HTERT-HM (cell line): Measurements from ENCODE around the genes RTEL1 and ZNF512B.

DNA sequence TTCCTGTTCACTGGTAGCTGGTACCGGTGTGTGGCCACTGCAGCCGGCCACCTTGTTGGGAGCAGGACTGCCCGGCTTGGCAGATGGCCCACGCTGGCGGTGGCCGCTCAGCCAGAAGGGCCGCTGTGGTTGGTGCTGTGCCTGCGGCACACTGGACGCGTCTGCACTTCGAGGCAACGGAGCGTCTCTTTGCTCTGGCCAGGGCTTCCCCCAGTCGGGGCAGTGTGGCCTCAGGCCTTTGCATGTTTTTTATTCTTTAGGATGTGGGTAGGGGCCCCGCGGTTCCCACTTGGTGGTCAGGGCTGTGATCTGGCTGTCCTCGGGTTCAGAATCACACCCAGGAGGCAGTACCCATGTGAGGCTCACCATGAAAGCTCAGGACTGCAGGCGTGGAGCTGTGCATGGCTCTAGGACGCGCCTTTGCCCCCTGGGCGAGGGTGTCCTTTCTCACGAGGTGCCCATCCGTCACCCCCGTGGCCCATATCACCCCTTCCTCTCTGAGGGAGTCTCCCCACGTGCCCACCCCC is 9.9 kb upstream of the COL20A1 start:
- RRBS, result 89% methylated on average over 1 of the region's 25 CpGs

GRCh38 chr20:63364199-63364671 is 3.1 kb upstream of the CHRNA4 start:
- RRBS, result 14% methylated on average over 3 of the region's 14 CpGs

DNA sequence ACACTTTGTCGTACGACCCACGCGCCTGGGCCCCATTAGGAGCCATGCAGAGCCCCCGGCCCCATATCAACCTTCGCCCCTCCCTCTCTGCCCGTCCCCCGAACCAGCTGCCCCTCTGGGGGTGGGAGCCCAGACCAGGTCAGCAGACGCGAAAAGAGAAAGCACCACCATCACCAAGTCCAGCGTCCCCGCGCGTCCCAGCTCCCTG is 44.5 kb downstream of the KCNQ2 start:
- RRBS, result no CpG with 5 or more reads among the region's 14 CpGs

GRCh38 chr20:63456842-63457387 is 15.5 kb downstream of the KCNQ2 start:
- RRBS, result 18% methylated on average over 2 of the region's 30 CpGs

- RRBS, result 81% methylated on average over 10 of the region's 27 CpGs
These were observed 545 bp downstream of the FNDC11 start for GRCh38 chr20:63554328-63555080.

- RRBS, result 71% methylated on average over 5 of the region's 16 CpGs
These were observed 6.2 kb downstream of the HELZ2 start for GRCh38 chr20:63567777-63568331.

DNA sequence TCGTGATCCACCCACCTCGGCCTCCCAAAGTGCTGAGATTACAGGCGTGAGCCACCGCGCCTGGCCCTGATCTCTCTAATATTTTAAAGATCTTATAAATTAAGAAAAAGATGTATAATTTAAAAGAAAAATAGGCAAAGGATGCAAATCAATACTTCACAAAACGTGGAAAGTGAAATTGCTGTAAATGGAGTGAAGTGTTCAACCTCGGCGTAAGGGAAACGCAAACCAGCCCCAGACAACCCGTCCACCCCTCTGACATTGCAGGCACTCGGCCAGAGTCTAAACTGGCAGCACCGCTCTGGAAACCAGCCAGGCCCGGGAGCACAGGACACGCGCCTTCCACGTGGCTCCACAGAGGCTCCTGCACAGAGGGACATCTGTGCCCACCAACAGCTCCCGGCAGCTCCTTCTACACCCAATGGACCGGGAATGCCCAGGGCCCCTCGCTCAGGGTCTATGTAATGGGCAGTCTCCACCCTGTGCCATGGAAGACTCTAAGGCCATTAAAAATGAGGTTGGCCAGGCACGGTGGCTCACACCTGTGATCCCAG is 3.2 kb upstream of the HELZ2 start:
- RRBS, result 57% methylated on average over 5 of the region's 20 CpGs

DNA sequence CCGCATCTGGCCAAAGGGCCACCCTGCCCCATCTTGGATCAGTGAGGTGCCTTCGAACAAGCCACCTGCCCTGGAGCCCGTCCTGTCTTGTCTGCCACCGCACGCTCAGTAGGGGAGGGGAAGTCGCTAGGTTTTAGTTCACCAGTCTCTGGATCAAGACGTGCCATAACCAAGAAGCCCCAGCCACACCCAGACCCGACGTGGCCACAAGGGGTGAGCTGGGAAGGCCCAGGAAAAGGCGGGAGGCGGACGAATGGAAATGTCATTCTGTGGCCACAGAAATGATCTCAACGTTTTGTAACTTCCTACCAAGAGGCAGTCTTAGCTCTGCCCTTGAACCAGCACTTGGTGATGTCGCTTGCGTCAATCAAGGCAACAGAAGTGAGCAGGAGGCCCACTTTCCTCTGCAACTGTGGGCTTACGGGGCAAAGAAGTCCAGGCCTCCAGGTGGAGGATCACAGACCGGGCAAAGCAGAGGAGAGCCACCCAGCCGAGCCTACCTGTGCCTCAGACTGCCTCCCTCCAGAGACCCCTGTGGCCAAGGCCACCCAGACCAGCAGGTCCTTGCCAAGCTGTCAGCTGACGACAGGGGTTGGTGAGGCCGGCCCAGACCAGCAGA is 14.5 kb downstream of the GMEB2 start:
- RRBS, result no CpG with 5 or more reads among the region's 20 CpGs

DNA sequence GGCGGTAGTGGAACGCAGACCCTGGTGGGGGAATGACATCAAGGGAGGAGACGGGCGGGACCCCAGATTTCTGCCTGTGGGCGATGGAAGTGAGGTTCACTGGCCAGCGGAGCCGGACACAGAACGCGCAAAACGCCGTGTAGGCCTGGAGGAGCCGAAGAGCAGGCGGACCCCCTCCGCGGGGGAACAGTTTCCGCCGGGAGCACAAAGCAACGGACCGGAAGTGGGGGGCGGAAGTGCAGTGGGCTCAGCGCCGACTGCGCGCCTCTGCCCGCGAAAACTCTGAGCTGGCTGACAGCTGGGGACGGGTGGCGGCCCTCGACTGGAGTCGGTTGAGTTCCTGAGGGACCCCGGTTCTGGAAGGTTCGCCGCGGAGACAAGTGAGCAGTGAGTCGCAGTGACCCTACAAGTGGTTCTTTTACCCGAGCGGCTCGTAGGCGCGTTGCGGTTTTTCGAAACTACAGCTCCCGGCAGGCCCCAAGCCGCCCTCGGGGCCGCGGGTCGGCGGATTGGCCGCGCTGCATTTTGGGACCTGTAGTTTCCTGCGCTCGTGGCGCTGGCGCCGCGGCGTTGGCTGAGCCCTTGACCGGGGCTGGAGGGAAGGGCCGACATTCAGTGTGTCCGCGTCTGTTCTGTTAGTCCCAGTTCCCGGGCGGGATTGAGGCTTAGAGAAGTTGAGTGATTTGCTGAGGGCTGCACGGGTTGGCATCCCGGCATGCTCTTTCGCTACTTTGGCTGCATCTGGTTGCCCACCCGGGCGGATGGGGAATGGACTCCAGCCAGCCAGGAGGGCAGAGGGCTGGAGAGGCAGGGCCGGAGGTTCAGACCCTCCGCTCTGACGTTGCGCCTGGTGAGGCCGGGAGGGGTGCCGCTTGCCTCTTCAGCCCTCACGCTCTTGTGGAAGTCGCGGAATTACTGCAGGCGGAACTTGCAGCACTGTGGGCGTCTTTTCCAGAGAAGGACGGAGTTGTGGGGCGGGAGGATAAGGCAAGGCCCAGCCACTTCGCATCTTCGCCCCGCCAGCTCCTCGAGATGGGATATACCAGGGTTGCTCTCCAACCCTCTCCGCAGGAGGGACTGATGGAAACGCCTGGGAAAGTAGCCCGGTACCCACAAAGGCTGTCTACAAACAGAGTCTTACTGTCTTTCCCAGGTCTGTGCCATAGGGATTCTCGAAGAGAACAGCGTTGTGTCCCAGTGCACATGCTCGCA is at the start of gene RTEL1:
RTEL1 (plus strand) TSS at position 233 of the 1,212 bp plus-strand sequence.
- RRBS, result 2% methylated on average over 50 of the region's 92 CpGs

DNA sequence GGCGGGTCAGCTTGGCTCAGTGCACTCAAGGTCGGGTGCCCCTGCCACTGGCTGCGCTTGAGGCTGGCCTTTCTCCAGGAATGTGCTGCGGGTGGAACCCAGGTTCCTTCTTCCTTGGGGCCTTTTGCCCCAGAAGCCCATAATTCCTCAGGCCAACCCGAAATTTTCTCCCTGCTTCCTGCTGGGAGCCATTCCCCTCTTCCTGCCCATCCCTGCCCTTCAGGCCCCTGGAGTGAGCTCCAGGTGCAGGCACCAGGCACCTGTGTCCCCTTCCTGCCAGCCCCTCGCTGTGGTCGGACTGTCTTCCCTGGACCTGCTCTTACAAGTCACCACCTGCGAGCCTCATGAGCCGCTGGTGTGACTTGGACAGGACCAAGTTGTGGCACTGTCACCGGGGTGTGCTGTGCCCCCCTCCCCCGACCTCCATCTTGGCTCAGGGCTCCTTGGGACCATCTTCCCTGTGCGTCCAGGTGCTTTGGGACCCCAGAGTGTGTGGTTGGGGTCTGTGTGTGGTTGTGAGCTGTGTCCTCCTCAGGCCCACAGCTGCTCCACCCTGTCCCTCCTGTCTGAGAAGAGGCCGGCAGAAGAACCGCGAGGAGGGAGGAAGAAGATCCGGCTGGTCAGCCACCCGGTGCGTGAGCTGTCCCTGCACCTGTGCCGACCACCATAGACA is 5.1 kb upstream of the TNFRSF6B start:
- RRBS, result no CpG with 5 or more reads among the region's 19 CpGs

- RRBS, result no CpG with 5 or more reads among the region's 7 CpGs
These were observed 8.1 kb upstream of the LIME1 start for GRCh38 chr20:63728284-63728907.

GRCh38 chr20:63736763-63737291 is 363 bp downstream of the LIME1 start:
- RRBS, result no CpG with 5 or more reads among the region's 10 CpGs

- RRBS, result 40% methylated on average over 4 of the region's 16 CpGs
These were observed 904 bp upstream of the ABHD16B start for GRCh38 chr20:63860256-63860932.

GRCh38 chr20:63877656-63878150 is 12.6 kb downstream of the TPD52L2 start:
- RRBS, result 89% methylated on average over 7 of the region's 27 CpGs

- RRBS, result no CpG with 5 or more reads among the region's 19 CpGs
These were observed 6.4 kb downstream of the DNAJC5 start for GRCh38 chr20:63901226-63901748.

DNA sequence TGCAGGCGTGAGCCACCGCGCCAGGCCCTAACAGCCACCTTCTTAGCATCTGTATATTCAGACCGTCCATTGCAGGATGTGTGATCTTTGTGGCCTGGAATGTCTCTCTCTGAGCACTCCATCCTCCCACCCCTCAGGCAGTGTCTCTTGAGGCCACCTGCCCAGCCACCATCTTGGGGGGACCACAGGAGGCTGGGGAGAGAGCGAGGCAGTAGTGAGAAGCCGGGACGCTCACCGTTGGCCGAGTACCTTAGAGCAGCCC is 18.9 kb downstream of the DNAJC5 start:
- RRBS, result no CpG with 5 or more reads among the region's 9 CpGs

DNA sequence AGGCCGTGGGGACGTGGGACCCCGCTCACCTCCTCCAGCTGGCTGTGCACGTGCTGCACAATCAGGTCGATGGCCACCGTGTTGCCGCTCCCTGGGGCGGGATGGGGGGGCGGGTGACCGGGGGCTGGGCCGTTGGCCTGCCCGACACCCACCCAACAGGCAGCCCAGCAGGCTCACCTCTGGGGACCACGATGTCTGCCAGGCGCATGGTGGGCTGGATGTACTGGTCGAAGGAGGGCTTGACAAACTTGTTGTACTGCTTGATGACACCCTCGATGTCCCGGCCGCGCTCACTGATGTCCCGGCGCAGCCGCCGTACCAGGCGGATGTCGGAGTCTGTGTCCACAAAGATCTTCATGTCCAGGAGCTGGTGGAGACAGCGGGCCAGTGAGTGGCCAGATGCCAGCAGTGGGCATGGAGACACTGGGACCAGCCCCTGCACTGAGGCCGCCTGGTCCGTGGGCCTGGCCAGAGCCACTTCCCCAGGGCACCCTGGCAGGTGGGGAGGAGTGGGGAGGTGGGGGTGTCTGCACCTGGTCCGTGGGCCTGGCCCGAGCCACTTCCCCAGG is 11.8 kb downstream of the UCKL1 start:
- RRBS, result no CpG with 5 or more reads among the region's 30 CpGs

DNA sequence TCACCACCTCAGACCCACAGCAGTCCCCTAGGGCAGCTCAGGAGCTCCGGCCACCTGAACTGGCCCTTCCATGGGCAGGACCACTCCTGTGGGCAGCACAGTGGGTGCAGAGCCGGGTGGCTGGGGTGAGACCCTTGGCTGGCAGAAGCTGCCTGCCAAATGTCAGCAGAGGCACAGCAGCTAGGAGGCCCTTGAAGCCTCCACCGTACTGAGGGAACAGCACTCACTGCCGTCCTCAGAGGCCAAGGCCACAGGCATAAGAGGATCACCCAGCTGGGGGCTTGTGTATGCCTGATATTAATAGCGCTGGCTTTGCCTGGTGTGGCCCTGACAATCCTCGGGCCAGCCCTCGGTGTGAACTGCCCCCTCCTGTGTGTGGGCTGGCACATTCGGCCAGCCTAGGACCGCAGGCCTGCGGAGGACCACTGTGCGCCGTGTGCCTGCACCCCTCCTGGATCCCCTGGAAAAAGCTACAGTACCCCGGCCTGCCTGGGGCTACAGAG is 5.2 kb downstream of the UCKL1 start:
- RRBS, result 60% methylated on average over 2 of the region's 13 CpGs

DNA sequence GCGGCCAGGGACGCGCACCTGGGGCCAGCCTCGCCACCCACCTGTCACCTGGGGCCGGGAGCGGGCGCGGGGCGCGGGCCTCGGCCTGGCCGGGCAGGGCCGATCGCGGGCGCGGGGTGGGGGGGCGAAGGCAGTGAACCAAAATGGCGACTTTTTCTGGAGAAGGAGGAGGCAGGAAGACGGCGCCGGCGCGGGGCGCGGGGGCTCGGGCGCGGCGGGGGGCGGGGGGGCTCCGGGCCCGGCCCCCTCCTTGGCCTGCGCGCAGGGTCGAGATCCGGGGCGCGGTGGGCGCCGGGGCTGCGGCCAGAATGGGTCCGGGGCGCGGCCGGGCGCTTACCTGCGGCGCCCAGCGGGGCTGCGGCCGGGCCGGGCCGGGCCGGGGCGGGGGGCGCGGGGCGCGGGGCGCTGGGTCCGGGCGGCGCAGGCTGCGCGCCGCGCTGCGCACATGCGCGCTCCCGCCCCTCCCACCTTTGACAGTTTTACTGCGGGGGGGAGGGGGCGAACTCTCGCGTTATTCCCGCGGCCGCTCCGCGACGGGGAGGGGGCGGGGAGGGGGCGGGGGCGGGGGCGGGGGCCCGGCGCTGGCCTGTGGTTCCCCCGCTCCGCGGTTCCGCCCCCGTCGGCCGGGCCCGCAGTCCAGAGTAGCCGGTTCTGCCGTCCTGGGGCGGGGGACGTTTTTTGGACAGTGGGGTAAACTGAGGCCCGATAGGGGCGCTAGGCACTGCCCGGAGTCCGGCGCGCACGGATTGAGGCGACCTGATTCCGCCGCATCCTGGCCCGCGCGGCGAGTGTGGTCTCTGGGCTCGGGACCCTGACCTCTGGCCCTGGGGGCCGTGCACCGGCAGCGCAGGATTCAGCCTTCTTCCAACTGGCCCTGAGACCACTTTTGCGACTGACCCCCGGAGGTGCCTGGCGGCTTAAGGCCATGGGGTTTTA is at the start of gene ZNF512B:
ZNF512B (minus strand) TSS at position 454 of the 936 bp plus-strand sequence.
- RRBS, result 1% methylated on average over 76 of the region's 121 CpGs

- RRBS, result no CpG with 5 or more reads among the region's 15 CpGs
These were observed 4.4 kb downstream of the SAMD10 start for GRCh38 chr20:63975008-63975497.